Measurements from ENCODE around the genes ARV1, FAM89A, TSNAX and DISC1.

DNA sequence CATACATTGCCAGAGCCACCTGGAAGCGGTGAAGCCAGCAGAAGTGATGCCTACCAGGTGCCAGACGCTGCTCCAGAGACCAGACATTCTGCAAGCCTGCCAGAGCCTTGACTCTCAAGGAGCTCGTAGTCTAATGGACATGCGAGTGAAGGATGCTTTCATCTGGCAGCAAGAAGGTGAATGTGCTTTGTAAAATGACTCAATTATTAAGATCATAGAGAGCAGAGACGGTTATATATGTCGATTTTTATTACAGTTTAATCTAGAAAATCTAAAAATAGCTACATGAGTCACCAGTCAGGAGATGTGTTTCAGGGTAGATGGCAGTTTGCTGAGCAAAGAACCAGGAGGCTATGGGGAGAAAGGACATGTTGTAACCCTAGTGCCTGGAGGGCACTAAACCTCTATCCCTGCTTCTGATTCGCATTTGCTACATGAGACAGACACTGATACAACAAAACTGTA lies 43.4 kb downstream of the C1orf198 start:
- PRO-cap = unidirectional peak, plus-strand start at position 338 of the sequence
- RAMPAGE, long total RNA, 4 experiments = no peak in any of the 4 experiments

DNA sequence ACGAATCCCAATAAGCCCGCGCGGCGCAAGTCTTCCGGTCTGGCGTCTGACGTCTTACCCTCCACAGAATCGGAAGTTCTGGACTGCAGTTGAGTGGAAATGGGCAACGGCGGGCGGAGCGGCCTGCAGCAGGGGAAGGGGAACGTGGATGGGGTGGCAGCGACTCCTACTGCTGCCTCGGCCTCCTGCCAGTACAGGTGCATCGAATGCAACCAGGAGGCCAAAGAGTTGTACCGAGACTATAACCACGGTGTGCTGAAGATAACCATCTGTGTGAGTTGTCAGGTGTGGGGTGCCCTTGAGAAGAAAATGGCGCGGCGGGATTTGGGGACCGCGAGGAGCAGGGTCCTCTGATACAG lies at the start of gene ARV1:
ARV1 (plus strand) TSS at position 88 of the 359 bp plus-strand sequence.
- PRO-cap = bidirectional peak, plus-strand start at position 88 of the sequence, minus-strand start outside the sequence
- RAMPAGE, long total RNA, 4 experiments = start-site peak on the plus strand in 4 of 4 experiments, centred at positions 92 to 97 of the sequence, 41 to 93 reads per replicate

DNA sequence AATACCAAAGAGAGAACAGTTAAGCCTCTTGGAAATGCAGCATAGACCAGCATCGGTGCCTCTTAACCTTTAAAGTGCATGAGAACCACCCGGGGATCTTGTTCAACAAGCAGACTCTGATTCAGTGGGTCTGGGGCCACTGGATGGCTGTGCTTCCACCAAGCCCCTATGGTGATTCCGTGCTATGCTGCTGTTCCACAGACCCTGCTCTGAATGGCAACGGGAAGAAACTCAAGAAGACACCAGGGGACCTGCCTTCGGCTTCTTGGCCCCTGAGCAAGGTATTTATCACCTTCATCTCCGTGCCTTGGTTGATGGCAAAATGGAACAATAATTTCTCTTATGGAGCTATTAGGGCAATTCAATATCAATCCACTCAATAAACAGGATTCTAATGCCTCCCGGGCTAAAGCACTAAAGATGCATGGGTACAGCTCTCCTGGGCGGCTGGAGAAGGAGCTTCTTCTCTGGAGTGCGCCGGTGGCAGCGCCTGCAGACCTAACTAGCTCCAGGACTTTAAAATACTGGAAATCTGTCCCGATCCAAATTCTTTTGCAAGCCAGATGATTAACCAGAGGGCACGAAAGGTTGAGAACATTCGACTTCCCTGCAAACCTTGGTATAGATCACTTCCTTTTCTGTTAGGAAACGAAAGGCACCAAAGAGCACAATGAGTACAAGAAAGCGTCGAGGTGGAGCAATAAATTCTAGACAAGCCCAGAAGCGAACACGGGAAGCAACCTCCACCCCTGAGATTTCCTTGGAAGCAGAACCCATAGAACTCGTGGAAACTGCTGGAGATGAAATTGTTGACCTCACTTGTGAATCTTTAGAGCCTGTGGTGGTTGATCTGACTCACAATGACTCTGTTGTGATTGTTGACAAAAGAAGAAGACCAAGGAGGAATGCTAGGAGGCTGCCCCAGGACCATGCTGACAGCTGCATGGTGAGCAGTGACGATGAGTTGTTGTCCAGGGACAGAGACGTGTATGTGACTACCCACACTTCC lies 18.8 kb downstream of the FAM89A start:
- PRO-cap = no peak
- RAMPAGE, long total RNA, 4 experiments = no peak in any of the 4 experiments

GRCh38 chr1:231040032-231040568 lies at the start of gene FAM89A:
FAM89A (minus strand) TSS chr1:231040254.
- PRO-cap = bidirectional peak, plus-strand start at chr1:231040345, minus-strand start at chr1:231040236
- RAMPAGE, long total RNA, 4 experiments = no peak in any of the 4 experiments

- PRO-cap = no peak
- RAMPAGE, long total RNA, 4 experiments = no peak in any of the 4 experiments
Measured at GRCh38 chr1:231272045-231272578, 31.1 kb downstream of the GNPAT start.

DNA sequence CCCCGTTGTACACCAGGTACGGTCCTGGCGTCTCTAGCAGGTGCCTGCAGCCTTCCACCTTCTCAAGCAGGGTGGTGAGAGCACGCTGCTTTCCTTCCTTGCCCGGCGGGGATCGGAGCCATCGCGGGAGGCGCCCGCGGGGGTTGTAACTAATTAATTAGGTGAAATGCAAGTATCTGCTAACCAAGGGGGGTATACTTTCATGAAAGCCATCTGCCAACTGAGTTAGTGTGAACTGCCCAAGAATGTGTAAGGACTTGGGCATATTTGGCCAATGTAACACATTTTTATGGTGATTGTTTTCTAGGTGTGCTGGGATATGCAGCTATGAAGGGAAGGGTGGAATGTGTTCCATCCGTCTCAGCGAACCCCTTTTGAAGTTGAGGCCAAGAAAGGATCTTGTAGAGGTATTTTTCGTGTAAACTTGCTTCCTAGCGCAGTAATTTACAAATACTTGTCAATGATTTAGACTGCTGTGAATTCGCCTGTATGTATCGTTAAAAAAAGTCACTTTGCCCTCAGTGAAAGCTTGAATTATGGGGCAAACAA lies 1.4 kb downstream of the SPRTN start:
- PRO-cap = no peak
- RAMPAGE, long total RNA, 4 experiments = no peak in any of the 4 experiments

GRCh38 chr1:231408091-231408563 lies 14.0 kb downstream of the EGLN1 start:
- PRO-cap = no peak
- RAMPAGE, long total RNA, 4 experiments = no peak in any of the 4 experiments

GRCh38 chr1:231528098-231529037 lies at the start of gene TSNAX:
TSNAX (plus strand) TSS chr1:231528669.
- PRO-cap = bidirectional peak, plus-strand start at chr1:231528675, minus-strand start at chr1:231528304
- RAMPAGE, long total RNA, 4 experiments = start-site peak on the plus strand in 4 of 4 experiments, at chr1:231528655-231528738 at its widest, 93 to 665 reads per replicate; start-site peak on the minus strand in 4 of 4 experiments, at chr1:231528548-231528603 at its widest, 14 to 118 reads per replicate

- PRO-cap = no peak
- RAMPAGE, long total RNA, 4 experiments = no peak in any of the 4 experiments
Measured at GRCh38 chr1:231529038-231529412, 556 bp downstream of the TSNAX start.

DNA sequence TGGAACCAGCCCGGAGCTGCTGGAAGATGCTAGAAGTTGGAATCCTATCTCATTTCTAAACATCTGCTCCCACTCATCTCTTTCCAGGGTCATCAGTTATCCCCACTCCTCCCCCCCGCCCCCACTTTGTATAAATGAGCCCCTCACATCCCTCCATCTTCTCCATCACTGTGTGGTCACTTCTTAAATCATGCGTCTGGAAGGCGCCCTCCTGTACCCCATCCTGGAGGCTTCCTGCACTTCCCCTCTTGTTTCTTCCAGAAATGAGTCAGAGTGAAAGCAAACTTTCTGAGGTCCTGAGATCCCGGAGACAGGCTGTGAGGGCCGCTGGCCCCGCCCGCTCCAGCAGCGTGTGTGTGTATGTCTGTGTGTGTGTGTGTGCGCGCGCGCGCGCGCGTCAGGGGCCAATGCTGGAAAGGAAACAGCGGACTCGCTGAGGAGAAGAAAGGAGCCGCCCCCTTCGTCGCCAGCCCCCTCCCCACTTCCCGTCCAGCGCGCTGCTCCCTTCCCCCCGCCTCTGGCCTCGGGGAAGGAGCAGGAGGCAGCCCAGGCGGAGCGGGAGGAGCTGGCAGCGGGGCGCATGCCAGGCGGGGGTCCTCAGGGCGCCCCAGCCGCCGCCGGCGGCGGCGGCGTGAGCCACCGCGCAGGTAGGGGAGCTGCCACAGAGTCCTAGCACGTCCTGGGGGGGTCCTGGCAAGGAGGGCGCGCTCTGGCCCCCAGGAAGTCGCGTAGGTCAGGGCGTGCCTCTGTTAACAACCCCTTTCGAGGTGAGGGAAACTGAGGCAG lies at the start of gene DISC1:
DISC1 (plus strand) TSS at position 503 of the 786 bp plus-strand sequence.
- PRO-cap = bidirectional peak, plus-strand start at position 549 of the sequence, minus-strand start at position 264 of the sequence
- RAMPAGE, long total RNA, 4 experiments = no peak in any of the 4 experiments

DNA sequence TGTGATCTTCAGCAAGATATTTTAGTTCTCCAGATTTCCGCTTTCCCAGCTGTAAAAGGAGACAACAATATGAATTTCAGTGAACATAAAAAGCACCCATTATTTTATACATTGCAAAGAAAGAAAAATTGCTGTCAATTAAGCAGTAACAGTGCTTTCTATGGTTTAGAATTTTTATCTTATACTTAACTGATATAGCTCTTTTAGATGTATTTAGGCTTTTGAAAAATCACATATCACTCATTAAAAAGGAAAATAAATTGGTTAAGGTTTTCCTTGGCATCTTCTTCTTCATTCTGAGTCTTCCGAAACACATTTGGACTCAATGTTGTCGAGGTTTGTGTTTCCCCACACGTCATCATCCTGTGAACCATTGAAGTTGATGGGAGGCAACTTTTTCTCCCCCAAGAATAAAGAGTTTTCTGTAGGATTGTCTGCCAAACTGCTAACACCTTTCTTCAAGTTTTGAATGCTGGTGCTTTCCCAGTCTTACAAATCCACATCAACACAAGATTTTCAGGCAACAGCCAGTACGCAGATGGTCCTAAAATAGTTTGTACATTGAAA lies 187.7 kb downstream of the DISC1 start:
- PRO-cap = no peak
- RAMPAGE, long total RNA, 4 experiments = no peak in any of the 4 experiments

DNA sequence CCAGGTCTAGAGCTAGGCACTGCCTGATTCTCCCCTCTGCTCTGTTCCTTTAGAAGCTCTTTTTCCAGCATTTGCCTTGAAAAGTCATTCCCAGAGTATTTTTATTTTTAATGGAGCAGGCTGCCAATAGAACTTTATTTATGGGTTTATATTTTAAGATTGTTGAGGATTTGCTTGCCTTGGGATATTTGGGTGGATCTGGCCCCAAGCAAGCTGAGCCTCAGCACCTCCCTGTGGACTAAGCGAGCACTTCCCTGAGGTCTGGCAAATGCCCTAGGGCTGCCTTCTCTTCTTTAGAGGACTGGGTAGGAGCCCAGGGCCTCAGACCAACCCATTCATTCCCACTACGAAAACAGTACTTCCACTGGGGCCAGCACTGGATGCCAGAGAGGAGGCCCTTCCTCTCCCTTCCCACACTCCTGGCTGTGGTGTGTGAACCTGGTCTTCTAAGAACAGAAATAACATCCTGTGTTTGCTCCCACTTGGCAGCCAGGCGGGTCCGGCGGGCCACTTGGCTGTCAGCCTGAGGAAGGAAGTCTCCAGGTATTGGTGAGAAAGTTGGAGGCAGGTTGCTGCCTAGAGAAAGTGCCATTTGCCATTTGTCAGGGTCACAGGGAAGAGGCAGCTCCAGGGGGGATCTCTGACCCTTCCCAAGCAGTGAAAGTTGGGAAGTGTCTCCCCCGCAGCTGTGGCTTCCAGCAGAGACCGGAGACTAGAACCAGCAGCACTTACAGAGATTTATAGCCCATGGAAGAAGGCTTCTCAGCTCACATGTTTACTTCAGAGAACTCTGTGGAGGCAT lies 323.6 kb downstream of the SIPA1L2 start:
- PRO-cap = no peak
- RAMPAGE, long total RNA, 4 experiments = no peak in any of the 4 experiments

- PRO-cap = no peak
- RAMPAGE, long total RNA, 4 experiments = no peak in any of the 4 experiments
Measured at GRCh38 chr1:232578411-232579250, 51.3 kb downstream of the SIPA1L2 start.

- PRO-cap = no peak
- RAMPAGE, long total RNA, 4 experiments = no peak in any of the 4 experiments
Measured at GRCh38 chr1:232590808-232591386, 39.0 kb downstream of the SIPA1L2 start.

DNA sequence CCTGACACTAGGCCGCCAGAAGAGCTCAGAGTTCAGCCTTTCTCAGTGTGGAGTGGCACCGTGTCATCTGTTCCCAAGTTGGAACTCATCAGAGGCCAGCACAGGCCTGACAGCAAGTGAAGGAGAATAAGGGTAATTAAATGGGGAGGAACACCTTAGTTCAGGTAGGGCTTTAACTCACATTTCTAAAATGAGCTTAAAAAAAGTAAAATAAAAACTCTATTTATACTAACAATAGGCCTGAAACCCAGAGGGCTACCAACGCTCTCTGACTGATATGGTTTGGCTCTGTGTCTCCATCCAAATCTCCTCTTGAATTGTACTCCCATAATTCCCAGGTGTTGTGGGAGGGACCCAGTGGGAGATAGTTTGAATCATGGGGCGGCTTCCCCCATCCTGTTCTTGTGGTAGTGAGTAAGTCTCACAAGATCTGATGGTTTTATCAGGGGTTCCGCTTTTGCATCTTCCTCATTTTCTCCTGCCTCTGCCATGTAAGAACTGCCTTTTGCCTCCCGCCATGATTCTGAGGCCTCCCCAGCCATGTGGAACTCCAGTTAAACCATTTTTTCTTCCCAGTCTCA lies 19.2 kb downstream of the SIPA1L2 start:
- PRO-cap = no peak
- RAMPAGE, long total RNA, 4 experiments = no peak in any of the 4 experiments

- PRO-cap = unidirectional peak, minus-strand start at chr1:232628172
- RAMPAGE, long total RNA, 4 experiments = no peak in any of the 4 experiments
Measured at GRCh38 chr1:232628036-232628481, 1.9 kb downstream of the SIPA1L2 start.

- PRO-cap = no peak
- RAMPAGE, long total RNA, 4 experiments = no peak in any of the 4 experiments
Measured at GRCh38 chr1:232690645-232690988, 60.7 kb upstream of the SIPA1L2 start.

DNA sequence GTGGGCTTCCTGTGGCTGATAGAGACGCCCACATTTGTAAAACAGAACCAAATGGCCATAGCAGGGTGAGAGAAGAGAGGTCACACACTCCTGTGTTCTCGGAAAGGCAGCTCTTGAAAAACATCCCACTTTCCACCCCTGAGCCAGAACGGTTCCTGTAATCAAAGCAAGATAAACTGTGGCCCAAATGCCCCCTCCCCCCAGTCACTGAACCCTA lies 6.6 kb upstream of the NTPCR start:
- PRO-cap = no peak
- RAMPAGE, long total RNA, 4 experiments = no peak in any of the 4 experiments

- PRO-cap = no peak
- RAMPAGE, long total RNA, 4 experiments = no peak in any of the 4 experiments
Measured at GRCh38 chr1:233326824-233327176, 724 bp upstream of the MAP3K21 start.

DNA sequence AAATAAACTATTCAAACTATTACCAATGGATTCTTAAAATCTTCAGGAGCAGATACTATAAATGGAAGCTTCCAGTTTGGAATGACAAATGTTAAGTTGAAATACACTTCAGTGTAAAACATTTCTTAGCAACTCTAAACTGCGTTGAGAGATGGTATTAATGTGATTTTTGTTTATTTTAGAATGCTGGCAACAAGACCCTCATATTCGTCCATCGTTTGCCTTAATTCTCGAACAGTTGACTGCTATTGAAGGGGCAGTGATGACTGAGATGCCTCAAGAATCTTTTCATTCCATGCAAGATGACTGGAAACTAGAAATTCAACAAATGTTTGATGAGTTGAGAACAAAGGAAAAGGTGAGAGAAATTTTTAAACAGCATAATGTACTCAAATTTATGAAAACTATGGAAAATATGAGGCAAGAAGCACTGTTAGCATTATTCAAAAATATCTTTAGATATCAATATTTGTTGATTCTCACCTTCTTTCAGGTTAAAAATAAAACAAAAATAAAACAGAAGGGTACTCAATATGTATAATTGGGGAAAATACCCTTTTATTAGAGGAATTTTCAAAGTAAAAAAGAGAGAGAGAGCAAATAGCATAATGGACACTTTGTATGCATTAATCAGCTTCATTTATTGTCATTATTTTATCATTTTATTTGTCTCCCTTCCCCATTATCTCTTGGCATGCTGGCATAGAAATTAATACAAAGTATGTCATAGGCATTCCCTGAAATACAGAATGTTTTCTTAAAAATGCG lies 27.3 kb downstream of the MAP3K21 start:
- PRO-cap = no peak
- RAMPAGE, long total RNA, 4 experiments = no peak in any of the 4 experiments

Measured in esophagus muscularis mucosa (tissue), 4 donors.